Skeletal muscle tissue (tissue), 7 donors: ENCODE data around the gene SLC25A24.

- PRO-cap, 3 experiments: no peak in any of the 3 experiments
- RAMPAGE, long total RNA: no peak
- RRBS, 2 experiments: no CpG with 5 or more reads among the region's 10 CpGs
These were observed 1.2 kb downstream of the MFSD14A start for GRCh38 chr1:100039080-100039510.

- PRO-cap, 3 experiments: no peak in any of the 3 experiments
- RAMPAGE, long total RNA: no peak
- RRBS, 2 experiments: no CpG with 5 or more reads among the region's 3 CpGs
These were observed 19.0 kb downstream of the DBT start for GRCh38 chr1:100230588-100231010.

- PRO-cap, 3 experiments: no peak in any of the 3 experiments
- RAMPAGE, long total RNA: no peak
- RRBS, 2 experiments: no CpG with 5 or more reads among the region's 3 CpGs
These were observed 1.7 kb downstream of the CDC14A start for GRCh38 chr1:100353838-100354541.

DNA sequence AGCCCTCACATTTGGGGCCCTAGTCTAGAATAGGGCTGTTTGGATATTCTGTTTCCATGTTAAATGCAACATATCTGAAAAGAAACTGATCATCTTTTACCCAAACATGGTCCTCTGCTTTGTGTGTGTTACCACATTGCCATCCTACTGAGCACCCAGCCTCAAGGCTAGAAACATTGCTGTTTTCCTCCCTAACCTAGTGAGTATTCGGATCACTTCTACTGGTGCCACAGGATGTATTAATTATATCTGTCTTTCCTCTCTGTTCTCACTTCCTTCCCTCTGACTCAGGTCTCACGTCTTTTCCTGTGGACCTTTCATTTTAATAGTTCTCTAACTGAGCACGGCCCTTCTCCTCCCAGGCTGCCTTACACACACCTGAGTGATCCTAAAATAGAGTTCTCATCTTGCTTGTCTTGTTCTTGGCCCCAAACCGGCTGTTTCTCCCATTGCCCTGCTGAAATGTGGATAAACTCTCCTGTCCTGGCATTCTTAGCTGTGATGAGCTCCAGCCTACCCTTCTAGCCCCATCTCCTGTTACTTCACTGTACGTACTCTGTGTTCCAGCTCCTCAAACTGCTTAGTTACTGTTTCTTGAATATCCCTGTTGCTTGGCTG, 91.8 kb downstream of the CDC14A start:
- PRO-cap, 3 experiments: no peak in any of the 3 experiments
- RAMPAGE, long total RNA: no peak
- RRBS, 2 experiments: no CpG with 5 or more reads among the region's 5 CpGs

GRCh38 chr1:100445552-100446263, 92.2 kb upstream of the GPR88 start:
- PRO-cap, 3 experiments: no peak in any of the 3 experiments
- RAMPAGE, long total RNA: no peak
- RRBS, 2 experiments: no CpG with 5 or more reads among the region's 1 CpG

GRCh38 chr1:100708580-100708995, 11.0 kb upstream of the VCAM1 start:
- PRO-cap, 3 experiments: no peak in any of the 3 experiments
- RAMPAGE, long total RNA: no peak
- RRBS, 2 experiments: no CpG with 5 or more reads among the region's 1 CpG

DNA sequence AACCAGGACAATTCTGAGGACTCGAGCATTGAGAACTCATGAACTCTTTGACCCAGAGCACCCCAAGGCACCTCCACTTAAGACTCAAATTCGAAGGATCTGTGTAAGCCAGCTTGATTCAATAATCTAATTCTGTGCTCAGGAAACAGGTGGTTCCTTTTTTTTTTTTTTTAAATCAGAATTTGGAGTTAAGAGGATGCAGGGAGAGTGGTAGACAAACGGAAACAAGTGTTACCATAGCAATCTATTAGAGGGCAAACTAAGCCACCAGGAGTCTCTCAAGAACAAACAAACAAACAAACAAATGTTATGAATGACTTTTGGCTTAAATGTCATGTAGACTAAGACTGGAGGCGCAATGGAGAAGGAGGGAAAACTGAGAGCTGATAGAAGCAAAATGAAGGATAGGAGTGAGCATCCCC, 53.8 kb upstream of the DPH5 start:
- PRO-cap, 3 experiments: no peak in any of the 3 experiments
- RAMPAGE, long total RNA: no peak
- RRBS, 2 experiments: no CpG with 5 or more reads among the region's 4 CpGs

DNA sequence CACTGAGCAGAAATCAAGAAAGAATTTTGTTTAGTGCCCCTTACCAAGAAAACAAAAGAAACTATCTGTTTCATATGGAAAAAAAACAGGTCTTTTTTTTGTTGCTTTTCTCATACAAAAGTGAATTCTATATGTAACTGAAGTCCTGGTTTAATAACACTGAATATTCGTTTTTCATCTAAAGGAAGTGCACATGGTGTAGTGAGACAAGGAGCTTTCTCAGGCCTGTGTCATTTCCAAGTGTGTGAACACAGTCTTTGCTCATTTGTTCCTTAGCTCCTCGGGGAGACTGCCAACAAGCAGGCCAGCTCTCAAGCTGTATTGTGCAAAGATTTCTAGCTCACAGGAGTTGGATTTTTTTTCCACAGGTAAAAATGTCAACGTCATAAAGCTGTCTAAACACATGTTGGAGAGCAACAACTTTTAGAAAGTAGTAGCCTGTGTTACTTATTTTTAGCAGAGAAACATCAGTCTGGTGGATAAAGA, 87.9 kb upstream of the S1PR1 start:
- PRO-cap, 3 experiments: no peak in any of the 3 experiments
- RAMPAGE, long total RNA: no peak
- RRBS, 2 experiments: no CpG with 5 or more reads among the region's 3 CpGs

GRCh38 chr1:101150335-101151111, 86.3 kb upstream of the S1PR1 start:
- PRO-cap, 3 experiments: no peak in any of the 3 experiments
- RAMPAGE, long total RNA: no peak
- RRBS, 2 experiments: no CpG with 5 or more reads among the region's 9 CpGs

- PRO-cap, 3 experiments: no peak in any of the 3 experiments
- RAMPAGE, long total RNA: no peak
- RRBS, 2 experiments: no CpG with 5 or more reads among the region's 5 CpGs
These were observed 6.8 kb downstream of the S1PR1 start for GRCh38 chr1:101243487-101244173.

DNA sequence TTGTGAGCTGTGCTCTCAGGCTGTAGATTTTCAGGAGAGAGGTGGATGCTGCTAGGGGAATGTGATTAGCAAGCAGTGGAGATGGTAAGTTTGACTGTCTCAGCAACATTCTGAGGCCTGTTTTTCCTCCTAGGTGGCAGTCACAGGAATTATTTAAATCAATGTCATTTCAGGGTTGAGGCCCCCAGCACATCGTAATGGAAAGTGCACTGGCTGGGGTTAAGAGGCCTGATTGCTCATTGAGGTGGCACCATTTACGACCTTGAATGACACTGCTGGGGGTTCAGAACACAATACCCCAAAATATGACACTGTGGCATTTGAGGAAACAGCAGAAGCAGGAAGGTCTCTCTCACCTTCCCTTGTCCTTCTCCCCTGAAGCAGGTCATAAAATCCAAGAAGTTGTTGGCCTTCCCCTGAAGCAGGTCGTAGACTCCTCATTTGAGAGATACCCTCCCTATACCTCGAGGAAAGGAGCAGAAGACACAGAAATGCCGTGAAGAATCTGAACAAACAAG, 71.2 kb downstream of the S1PR1 start:
- PRO-cap, 3 experiments: no peak in any of the 3 experiments
- RAMPAGE, long total RNA: no peak
- RRBS, 2 experiments: no CpG with 5 or more reads among the region's 5 CpGs

DNA sequence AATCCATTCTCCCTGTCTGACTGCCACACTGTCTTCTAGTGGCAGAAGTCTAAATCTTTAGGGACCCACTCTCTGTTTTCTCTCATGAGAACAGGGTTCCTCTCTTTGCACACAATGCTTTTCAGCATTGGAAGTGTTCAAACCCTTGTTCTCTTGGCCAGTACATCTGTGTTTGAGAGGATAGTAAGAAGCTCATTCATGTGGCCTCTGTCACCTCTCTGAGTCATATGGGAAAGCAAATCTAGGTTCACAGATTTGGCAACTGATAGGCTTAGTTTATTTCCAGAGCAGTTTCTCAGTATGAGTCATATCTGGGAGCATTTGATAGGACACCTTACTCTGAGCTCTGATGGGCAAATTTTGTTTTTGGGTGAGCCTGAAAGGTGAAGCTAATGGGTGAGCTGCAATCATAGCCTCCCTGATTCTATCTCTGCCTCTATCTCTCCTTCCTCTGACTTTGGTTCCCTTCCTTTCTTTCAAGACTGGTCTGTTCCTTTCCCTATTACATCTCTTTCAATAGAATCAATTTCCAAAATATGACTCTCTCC, 134.4 kb downstream of the S1PR1 start:
- PRO-cap, 3 experiments: no peak in any of the 3 experiments
- RAMPAGE, long total RNA: no peak

DNA sequence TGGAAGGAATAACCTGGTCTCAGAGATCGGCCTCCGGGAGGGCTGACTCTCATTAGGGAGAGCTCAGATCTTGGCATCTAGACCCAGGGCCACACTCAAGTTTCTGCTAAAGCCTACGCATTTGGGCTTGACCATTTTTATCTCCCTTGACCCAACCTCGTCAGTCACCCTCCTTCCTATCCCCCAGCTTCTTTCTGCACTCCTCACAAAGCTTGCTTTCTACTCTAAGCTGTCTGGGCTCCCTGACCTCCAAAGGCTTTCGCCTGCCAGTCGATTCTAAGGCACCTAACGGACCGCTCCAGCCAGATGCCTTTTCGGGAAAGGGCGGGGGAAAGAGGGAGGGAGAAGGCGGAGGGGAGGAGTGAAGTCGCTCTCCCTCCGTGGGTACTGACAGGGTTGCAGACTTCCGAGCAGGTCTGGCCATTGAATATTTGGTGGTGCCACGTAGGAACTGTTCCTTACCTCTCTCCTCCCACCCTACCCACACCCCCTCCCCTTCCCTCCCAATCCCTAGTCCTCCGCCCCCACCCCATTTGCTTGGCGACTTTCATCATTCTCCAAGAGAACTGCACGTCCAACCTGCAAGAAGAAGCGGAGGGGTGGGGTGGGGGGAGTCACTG, 1.4 kb downstream of the COL11A1 start:
- PRO-cap, 3 experiments: no peak in any of the 3 experiments
- RAMPAGE, long total RNA: no peak
- RRBS, 2 experiments: no CpG with 5 or more reads among the region's 19 CpGs

DNA sequence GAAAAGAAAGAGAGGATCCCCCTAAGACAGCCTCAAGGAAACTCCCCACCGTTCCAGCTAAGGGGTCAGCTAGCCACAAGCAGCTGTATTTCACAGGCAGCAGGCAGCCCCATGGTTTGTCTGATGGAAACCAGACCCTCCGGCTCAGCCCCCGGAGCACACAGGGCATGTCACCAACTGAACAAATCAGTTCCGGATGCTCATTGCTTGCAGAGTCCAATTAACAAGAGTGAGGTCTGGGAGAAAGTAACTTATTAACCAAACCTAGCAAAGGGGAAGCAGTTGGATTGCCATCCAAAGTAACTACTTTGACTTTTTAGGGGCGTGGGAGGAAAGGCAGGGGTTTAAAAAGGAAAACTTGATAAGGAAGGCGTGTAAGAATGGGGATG, 1423.8 kb upstream of the PRMT6 start:
- PRO-cap, 3 experiments: no peak in any of the 3 experiments
- RAMPAGE, long total RNA: no peak
- RRBS, 2 experiments: 12 to 18% methylated on average over 1 to 2 of the region's 6 CpGs

- PRO-cap, 3 experiments: no peak in any of the 3 experiments
- RAMPAGE, long total RNA: no peak
- RRBS, 2 experiments: no CpG with 5 or more reads among the region's 2 CpGs
These were observed 186.1 kb downstream of the NTNG1 start for GRCh38 chr1:107326792-107327555.

GRCh38 chr1:107626382-107627528, 338.2 kb downstream of the VAV3 start:
- PRO-cap, 3 experiments: no peak in any of the 3 experiments
- RAMPAGE, long total RNA: no peak
- RRBS, 2 experiments: no CpG with 5 or more reads among the region's 5 CpGs

DNA sequence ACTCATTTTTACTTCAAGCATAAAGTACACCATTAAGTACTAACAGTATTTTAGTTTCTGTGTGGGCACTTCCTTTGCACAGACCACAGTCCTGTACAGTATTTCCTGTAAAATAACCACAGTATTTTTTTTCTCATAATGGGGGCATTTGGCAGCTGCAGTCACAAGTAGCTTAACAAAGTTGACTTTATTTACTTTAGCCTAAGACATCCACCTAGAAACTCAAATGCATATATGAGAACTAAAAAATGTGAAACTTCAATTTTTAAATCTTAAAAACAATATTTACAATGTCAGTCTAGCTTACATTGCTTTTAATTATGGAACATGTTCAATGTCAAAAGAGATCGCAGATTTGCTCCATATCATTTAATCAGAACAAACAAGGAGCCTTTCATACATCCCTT, 135.5 kb downstream of the VAV3 start:
- PRO-cap, 3 experiments: no peak in any of the 3 experiments
- RAMPAGE, long total RNA: no peak
- RRBS, 2 experiments: no CpG with 5 or more reads among the region's 1 CpG

GRCh38 chr1:107936827-107937290, 28.1 kb downstream of the VAV3 start:
- PRO-cap, 3 experiments: no peak in any of the 3 experiments
- RAMPAGE, long total RNA: no peak
- RRBS, 2 experiments: no CpG with 5 or more reads among the region's 9 CpGs

GRCh38 chr1:108049557-108049949, 84.6 kb upstream of the VAV3 start:
- PRO-cap, 3 experiments: no peak in any of the 3 experiments
- RAMPAGE, long total RNA: no peak
- RRBS, 2 experiments: no CpG with 5 or more reads among the region's 4 CpGs

GRCh38 chr1:108199699-108200576, at the start of gene SLC25A24:
Gene SLC25A24, minus strand, starts transcription at chr1:108200343.
- PRO-cap, 3 experiments: peak in 3 of 3 experiments; most common plus-strand start chr1:108200413 (in 1); most common minus-strand start chr1:108200174 (in 1)
- RAMPAGE, long total RNA: no peak
- RRBS, 2 experiments: 2% methylated on average over 13 of the region's 96 CpGs